AG04449 (cell line): ENCODE measurements around the genes ATP1A2, DCAF8 and LY9.

DNA sequence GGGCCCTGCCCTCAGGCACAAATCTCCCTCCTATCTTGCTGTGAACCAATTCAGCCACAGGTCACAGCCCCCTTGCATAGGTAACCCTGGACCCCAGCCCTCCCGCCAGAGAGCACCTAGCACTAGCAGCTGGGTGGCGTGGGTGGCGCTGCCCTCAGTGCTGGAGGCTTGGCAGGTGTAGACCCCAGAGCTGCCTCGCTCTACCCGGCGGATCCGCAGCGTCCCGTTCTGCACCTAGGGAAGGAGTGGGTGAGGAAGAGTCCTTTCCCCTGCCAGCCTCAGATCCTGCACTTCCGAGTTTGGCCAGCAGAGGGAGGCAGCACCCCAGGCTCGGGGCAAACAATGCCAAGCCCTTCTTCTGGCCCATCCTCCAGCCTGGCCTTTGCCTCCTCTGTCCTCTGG is 9.1 kb downstream of the IGSF9 start:
- RRBS = no CpG with 5 or more reads among the region's 11 CpGs

DNA sequence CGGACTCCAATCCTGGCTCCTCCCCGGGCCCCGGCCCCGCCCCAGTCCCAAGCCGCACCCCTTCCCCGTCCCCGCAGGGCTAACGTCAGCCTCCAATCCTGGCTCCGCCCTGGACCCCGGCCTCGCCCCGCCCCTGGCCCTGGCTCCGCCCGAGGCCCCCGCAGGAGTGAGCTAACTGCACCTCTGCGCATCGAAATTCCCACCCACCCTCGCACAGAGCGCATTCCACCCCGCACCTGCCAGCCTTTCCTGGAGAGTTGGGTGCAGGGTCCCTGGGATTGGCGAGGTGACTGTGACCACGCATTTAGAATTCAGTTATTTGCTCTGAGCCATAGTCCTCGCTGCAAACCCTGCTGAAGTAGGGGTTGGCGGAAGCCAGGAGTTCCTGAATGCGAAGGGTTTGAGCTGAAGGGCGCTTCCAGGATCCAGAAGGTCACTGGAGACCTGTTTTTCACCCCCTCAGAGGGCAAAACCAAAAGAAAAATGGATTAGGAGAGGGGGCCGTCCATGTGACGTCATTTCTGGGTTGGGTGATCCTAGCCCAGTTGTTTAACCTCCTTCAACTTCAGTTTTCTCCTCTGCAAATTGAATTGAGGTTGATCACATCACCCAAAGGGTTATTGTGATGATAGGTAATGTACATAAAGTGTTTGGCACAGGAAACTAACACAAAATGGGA is 700 bp upstream of the IGSF8 start:
- RRBS = 5% methylated on average over 8 of the region's 28 CpGs

DNA sequence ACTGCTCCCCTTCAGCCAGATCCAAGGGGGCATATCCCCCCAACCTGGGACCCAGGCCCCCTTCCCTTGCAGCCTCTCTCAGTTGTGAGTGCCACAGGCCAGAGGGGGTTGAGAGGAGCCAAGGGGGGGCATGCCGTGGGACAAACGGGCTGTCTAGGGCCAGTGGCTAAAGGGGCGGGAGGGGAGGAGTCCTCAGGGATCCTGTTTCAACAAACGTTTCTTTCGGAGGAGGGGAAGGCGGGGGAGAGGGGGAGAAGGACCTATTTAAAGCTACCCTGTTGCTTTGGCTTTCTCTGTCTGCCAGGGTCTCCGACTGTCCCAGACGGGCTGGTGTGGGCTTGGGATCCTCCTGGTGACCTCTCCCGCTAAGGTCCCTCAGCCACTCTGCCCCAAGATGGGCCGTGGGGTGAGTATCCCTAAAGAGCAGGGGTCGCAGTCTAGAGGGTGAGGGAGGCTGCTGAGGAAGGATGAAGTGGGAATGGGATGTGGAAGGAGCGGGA is at the start of gene ATP1A2:
Gene ATP1A2 (plus strand): TSS at position 292 of the 500 bp plus-strand sequence.
- RRBS = no CpG with 5 or more reads among the region's 12 CpGs

GRCh38 chr1:160192888-160193544 is 2.6 kb downstream of the CASQ1 start:
- RRBS = no CpG with 5 or more reads among the region's 10 CpGs

DNA sequence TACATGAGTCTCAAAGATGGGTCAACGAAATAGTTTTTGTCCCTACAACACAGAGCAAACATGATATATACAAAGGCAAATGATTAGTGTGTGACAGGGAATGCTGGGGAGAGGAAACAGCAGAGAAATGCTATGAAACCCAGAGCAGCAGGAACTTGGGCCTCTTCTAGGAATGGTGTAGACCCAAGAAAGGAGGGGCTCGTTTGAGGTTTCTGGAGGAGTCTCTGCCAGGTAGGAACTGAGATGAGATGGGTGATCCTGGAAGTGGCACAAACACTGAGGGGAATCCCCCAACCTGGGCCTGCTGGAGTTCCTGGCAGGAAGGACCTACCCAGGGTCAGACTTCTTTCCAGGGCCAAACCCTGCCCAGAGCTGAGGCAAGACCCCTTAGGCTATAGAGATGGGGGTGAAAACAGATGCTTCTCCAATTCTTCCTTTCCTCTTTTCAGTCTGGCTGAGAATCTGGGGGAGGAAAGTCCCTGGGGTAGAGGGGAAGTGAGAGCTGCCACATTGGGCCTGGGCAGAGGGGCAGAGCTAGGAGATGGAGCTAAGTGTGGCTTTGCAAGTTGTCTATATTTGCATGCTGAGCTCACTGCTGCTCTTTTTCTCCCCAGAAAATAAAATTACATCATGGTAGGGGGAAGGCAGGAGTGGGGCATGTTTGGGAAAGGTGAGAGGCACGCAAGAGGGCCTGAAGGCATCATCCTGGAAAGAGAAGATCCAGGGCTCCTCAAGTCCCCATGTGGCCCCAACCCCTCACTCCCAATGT is 833 bp upstream of the PEA15 start:
- RRBS = no CpG with 5 or more reads among the region's 3 CpGs

DNA sequence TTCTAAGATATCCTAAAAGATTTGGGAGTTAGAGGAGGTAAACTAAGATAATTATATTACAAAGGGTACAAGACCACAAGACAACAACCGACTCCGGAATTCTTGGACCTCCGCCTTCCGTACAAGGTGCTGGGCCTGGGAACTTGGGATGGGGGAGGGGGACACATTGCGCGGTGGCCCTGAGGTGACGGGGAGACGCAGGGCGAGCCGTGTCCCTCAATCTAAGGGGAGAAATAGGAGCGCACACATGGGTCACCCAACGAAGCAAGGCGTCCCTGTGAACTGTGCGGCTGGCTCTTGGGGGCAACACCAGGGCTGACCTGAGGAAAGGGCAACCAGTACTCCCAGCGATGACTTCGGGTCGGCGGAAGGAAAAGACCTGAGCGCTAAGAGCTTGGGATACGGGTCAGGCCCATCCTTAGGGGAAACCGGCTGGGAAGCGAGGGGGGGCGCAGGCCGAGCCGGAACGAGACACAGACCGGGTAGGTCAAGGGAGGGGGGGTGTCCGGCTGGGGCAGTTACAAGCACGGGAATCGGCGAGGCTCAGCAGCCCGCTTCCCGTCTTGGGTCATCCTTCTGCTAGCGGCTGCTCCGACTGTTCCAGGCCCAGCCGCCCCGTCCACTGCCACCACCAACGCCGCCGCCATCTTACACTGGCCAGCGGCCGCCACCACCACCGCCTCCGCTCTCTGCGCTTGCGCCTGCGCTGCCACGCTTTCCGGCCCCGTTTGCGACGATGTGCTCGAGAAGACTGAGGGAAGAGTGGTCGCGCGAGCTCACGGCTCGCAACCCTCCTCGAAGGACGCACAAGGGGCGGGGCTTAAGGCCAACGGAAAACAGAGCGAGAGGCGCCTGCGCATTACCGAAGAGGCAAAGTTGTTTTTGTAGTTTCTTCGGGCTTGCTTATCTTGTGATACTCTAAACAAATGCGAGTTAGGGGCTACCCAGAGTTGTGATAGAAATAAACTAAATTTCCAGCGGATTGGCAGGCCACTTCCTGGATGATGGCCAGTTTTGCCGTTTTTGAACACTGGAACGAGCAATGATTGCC is at the start of gene DCAF8:
Gene DCAF8 (minus strand): TSS at position 753 of the 1,051 bp plus-strand sequence.
- RRBS = no CpG with 5 or more reads among the region's 71 CpGs

DNA sequence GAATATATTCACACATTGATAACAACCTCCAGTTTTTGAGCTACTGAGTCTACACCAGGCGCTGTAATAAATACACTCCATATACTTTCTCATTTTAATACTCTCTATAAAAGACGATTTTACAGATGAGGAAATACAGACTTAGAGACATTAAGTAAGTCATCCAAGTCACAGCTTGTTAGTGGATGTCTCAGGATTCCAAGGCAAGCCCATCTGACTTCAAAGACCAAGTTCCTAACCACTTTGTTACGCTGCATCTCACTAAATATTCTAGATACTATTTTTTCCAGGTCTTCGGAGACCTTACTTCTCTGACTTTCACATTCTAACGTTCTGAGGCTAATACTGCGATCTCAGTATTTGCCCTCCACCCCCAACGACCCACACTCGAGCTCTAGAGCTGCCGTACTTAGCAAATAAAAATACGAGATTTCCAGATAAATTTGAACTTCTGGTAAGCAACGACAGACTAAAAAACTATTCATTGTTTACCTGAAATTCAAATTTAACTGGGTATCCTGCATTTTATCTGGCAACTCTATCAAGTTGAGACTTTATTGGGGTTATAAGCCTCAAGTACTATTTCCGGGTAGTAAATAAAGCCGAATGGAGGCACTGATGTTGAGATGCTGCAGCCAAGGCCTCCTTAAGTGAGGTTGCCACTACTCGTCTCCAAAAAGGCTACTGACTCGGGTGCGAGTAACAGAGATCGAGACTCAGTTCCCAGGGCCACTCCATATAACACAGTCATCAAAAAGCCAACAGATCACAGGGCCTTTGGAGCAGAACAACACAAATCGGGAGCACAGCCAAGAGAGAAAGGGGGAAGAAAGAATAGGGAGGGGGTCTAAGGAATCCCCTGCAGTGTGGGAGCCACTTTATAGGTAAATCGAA is 759 bp downstream of the COPA start:
- RRBS = no CpG with 5 or more reads among the region's 19 CpGs

DNA sequence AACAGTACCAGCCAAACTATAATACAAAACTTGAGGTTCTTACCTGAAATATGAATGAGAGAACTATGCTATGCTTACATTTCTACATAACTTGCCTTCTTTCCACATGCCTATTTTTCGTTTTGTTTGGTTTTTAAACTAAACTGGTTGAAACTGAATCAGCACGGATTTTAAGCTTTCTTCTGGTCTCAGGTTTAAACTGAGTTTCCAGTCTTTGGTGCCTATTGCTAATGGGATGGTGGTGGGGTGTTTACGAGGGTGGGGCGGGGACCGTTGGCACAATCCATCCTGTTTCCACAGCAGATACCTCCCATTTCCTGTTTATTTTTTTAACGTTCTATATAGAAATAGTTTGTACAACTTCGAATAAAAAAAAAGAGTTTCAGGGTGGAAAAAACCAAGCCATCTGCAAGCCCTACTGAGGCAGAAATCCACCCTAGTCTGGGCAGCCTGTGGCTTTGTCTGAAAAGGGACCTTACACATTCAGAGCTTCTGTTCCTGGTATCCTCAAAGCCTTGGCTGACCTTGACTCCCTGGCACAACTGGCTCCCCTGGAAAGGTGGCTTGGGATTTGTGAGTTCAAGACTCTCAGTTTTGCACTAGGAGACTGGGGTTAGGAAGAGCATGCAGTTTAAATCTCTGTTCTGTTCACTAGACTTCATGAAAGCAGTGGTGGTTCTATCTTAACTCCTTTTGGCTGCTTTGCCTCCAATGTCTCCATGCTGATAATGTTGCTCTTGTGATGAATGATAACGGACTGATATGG is 46.6 kb downstream of the VANGL2 start:
- RRBS = no CpG with 5 or more reads among the region's 8 CpGs

GRCh38 chr1:160521901-160522623 is 993 bp downstream of the SLAMF6 start:
- RRBS = no CpG with 5 or more reads among the region's 3 CpGs

- RRBS = no CpG with 5 or more reads among the region's 6 CpGs
Observed at GRCh38 chr1:160549121-160549786, 26.2 kb upstream of the SLAMF6 start.

DNA sequence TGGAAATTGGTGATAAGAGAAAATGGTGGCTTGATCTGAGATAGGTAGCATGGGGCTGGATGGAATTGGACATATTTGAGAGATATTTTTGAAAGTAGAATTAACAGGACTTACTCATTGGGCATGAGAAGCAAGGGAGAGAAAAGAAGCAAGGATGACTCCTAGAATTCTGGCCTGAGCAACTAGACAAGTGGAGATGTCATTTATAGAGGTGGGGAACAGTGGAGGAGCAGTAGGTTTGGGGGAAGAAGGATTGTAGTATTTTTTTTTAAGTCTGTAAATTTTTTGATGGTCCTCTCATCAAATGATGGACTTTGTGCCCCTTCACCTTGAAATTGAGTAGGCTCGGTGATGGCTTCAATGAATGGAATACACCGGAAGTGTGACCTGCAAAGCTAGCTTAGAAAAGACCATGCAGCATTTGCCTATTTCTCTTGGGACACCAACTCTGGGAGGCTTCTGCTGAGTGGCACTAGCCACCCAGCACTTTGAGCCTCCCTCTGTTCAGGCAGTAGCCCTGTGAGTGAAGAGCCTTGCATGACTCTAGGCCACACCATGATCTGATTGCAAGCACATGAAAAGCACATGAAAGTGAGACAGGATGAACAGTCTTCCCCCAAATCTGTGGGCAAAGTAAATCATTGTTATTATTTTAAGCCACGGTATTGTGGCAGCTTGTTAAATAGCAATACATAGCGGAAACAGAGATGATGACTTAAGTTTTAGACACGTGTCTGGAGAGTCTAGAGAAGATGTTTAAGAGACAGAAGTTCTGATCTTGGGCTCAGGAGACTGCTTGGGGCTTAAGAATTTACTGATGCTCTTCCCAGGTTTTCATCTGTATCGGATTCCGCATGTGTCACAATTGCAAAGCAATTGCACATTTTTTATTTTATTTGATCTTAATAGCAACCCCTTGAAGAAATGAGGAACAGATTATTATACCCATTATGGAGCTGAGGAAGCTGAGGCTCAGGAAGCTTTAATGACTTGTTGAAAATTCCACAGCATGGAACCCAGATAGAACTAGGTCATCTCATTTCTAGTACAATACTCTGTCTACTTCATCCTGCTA is 2.8 kb downstream of the CD48 start:
- RRBS = no CpG with 5 or more reads among the region's 7 CpGs

DNA sequence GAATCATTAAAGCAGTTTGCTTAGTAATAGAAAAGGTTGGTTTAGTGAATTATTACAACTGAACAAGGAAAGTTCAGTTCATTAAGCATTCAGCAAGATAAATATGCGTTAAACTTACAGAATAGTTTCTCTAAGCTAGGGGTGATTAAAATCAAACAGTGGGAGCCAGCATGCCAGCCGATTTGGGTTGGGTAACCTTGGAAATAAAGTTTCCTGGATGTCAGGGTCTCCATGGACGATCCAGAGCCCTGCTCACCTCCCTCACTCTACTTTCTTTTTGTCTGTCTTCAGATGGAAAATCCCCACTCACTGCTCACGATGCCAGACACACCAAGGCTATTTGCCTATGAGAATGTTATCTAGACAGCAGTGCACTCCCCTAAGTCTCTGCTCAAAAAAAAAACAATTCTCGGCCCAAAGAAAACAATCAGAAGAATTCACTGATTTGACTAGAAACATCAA is 13.8 kb downstream of the SLAMF7 start:
- RRBS = no CpG with 5 or more reads among the region's 5 CpGs

GRCh38 chr1:160795774-160796432 is at the start of gene LY9:
Gene LY9 (plus strand): TSS chr1:160796174.
- RRBS = no CpG with 5 or more reads among the region's 5 CpGs

GRCh38 chr1:160801067-160801414 is 5.1 kb downstream of the LY9 start:
- RRBS = no CpG with 5 or more reads among the region's 1 CpG

DNA sequence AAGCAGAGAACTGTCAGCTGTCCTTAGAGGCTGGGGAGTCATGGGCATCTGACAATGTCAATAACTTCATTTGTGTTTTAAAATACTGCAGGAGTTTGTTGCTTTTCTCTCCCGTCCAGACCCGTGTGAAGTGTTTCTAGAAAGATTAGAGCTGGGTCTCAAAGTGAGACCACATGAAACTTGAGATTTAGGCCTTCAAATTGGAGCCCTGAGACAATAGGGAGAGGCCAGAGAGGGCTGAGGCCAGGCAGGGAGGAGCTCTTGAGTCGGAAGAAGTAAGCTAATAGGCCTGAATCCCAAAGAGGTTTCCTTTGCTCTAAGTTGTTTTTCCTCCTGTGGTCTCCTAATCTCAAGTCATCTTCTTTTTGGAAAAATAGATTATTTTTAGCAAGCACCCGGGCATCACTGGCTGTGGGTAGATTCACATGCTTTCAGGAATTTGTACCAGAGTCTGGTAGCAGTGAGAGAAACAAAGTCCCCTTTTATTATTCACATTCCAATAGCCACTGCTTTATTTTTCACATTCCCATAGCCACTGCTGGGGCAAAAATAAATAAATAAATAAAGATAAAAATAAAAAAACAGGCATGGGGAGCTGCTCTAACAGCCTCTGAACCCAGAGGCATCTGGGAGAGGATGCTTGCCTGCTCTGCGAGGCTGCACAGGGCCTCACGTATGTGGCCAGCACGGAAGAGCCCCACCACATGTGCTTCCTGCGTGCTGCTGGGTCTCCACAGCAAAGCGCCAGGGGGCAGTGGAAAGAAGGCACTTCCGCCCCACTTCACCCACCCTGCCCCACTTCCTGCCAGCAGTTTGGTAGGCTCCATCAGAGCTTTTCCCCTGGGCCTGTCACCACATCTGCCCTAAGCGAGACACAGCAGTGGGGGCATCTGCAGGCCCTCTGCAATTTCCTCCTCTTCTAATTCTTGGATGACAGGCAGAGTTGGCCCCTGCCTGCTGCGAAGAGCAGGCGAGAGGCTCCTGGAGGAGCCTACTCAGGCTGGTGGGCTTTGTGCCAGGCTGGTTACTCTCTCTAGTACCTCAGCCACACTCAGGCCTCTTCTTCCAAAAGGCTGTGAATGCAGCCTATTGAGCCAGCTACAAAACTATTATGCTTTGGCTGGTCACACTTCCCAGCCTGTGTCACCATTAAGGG is 25.4 kb downstream of the CD244 start:
- RRBS = no CpG with 5 or more reads among the region's 13 CpGs

- RRBS = no CpG with 5 or more reads among the region's 5 CpGs
Observed at GRCh38 chr1:160861925-160862438, 705 bp downstream of the CD244 start.

DNA sequence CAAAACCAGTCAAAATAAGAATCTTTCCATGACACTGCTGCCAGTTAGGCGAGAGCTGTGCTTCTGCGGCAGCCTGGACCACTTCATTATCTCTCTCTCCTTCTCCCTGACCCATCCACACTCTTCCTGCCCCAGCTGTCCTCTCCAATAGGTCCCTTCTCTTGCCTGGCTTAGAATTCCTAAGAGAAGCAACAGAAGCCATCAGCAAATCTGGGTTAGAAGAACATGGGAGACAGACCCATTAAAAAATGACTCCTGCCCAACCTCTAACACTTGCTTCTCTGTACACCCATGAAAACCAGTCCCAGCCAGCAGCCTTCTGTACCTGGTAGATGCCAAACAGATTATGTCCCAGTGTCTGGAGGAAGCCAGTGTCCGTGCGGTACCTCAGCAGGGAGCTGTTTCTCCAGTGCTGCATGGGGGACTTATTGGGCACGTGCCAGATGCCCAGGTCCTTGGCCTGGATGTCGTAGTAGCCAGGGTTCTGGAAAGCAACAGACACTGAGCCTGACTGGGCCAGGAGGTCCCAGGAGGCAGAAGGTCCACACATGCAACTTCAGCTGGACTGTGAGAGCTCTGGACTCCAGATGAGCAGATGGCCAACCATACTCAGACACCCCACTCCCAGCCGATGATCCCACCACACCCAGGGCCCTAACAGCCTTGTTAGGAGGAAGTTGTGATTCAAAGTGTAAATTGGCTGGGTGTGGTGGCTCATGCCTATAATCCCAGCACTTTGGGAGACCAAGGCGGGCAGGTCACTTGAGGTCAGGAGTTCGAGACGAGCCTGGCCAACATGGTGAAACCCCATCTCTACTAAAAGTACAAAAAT is 3.9 kb downstream of the ITLN1 start:
- RRBS = no CpG with 5 or more reads among the region's 10 CpGs

DNA sequence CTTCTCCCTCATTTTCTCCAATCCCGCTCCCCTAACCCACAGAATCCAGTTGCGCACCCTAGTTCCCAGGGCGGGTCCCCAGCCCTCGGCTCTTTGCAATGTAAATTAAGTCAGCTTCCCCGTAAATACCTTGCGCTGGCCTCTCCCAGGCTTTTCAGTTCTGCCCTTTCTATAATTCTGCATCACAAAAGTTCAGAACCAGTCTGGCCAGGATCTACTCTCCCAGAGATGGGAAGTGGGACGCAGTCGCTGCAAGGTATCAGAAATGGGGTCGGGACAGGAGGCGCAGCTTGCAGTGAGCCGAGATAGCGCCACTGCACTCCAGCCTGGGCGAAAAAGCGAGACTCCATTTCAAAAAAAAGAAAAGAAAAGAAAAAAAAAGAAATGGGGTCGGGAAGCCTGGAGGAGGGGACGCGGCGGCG is 27.0 kb upstream of the ITLN2 start:
- RRBS = no CpG with 5 or more reads among the region's 19 CpGs

- RRBS = no CpG with 5 or more reads among the region's 12 CpGs
Observed at GRCh38 chr1:161193942-161194401, 4.9 kb downstream of the ADAMTS4 start.

GRCh38 chr1:161196574-161197675 is 1.9 kb downstream of the ADAMTS4 start:
- RRBS = no CpG with 5 or more reads among the region's 26 CpGs